Tibial artery (tissue), 1 donor: ENCODE measurements around the gene NUP155.

DNA sequence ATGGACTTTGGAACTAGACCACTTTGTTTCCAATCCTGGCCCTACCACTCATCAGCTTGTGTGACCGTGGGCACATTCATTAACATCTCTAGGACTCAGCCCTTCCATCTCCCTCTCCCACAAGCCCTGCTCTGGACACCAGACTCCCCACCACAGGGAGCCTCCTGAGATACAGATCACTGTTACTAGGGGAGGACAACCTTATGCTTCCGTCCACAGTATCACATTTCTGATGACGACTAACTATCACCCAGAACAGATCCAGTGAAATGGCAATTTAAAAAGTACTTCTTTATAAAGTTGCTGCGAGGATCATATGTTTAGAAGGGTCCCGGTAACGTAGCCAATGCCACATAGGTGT is 132.5 kb upstream of the NIPBL start:
- PRO-cap = no peak

GRCh38 chr5:36955271-36955870 is 78.8 kb downstream of the NIPBL start:
- PRO-cap = no peak

GRCh38 chr5:37208812-37209177 is 40.4 kb downstream of the CPLANE1 start:
- PRO-cap = no peak

DNA sequence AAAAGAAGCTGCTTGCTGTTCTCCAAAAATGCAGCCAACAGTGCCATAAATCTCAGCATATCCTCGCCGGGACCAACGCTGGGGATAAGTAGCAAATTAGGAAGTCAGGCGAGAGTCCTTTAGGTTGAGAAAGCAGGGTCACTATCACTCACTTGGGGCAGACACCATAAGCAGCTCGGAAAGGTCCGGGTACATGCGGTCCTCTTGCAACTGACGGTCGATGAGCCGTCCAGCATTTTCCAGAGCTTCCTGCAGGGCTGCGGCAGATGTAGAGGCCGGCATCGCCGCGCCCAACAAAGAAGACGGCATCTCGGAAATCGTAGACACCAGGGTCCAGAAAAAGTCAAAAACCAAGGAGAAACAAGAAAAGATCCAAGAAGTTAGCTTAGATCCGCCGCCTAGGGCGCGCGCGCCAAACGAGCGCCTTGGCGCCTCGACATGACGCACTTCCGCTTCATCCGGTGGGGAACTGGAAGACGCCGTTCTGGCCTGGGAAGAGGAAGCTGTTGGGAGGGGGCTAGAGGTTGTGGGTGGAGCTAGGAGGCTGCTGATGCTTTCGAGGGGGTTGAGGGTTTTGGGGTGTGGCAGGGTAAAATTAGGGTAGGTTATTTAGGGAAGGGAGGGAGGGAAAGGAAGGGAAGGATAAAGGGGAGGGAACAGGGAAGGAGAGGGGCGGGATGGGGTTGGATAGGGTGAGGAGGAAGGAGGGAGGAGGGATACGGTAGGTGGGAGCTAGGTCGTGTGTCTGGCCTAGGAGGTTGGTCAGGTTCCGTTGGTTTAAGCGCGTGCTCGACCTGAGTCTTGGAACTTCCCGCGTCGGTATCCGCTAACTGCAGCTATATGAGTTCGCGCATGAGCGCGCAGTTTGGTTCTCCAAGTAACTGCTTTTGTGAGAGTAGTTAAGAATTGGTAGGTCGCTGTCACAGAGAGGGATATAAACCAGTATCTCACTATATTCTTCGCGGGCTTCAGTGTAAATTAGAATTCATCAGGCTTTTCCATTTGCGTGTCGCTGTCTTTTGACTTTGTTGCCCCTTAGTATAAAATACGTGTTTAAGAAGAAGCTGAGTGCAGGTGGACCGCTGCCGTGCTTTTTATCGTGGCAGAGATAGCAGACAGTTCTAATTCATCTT is at the start of gene NUP155:
NUP155 (minus strand) TSS at position 438 of the 1,133 bp plus-strand sequence.
- PRO-cap = bidirectional peak, plus-strand start at position 520 of the sequence, minus-strand start at position 427 of the sequence; unidirectional peak, plus-strand start at position 806 of the sequence

DNA sequence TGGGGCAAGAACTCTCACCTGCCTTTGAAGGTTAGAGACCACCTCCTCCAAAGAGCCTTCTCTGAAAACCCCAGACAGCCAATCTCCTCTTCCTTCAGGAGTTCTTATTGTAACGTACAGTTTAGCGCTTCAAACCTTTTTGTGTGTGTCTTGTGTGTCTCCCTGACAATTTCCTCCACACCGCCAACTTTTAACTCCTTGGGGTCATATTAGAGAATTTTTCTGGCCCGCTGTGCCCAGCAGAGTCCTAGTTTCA is 90.1 kb upstream of the EGFLAM start:
- PRO-cap = no peak

DNA sequence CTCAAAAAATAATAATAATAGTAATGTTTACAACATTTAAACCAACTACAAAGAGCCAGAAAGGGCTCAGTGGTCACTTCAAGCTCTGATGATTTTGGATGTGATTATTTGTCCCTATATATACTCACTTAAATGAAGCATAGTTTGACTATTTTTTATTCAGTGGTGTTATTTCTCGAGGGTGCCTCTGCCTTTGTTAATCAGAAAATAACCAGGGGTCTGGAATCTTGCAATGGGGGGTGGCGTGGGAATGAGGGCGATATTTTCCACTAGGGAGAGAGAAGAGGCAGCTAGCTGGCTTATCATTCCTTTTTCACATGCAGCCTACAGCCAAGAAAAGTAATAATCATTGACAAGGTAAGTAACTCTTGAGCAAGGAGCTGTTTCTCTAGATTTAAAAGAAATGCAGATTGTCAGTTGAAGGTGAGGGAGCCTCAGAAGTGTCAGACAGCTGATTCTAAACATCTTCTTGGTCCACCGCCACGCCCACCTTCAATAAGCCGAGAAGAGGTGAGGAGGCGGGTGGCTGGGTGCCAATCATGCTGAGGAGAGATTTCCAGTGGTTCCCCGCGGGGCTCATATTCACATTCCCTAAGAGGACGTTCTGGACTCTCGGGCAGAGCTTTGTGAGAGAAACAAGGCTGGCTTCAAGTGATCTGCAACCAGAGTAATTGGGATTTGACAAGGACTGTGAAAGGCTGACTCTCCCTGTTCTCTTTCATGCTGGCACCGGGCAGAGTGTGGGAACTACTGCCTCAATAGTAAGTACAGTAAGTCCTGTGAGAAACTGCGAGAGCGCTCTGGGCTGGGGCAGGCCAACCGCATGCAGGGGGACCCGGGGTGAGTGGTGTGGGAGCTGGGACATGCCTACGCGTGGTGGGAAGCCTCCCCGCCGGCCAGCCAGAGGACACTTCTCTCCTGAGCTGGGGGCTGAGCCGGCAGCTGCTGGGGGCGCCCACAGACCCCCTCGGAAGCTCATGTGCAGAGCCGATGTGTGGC is 111.2 kb downstream of the LIFR start:
- PRO-cap = unidirectional peak, plus-strand start at position 605 of the sequence; bidirectional peak, plus-strand start at position 792 of the sequence, minus-strand start at position 740 of the sequence

DNA sequence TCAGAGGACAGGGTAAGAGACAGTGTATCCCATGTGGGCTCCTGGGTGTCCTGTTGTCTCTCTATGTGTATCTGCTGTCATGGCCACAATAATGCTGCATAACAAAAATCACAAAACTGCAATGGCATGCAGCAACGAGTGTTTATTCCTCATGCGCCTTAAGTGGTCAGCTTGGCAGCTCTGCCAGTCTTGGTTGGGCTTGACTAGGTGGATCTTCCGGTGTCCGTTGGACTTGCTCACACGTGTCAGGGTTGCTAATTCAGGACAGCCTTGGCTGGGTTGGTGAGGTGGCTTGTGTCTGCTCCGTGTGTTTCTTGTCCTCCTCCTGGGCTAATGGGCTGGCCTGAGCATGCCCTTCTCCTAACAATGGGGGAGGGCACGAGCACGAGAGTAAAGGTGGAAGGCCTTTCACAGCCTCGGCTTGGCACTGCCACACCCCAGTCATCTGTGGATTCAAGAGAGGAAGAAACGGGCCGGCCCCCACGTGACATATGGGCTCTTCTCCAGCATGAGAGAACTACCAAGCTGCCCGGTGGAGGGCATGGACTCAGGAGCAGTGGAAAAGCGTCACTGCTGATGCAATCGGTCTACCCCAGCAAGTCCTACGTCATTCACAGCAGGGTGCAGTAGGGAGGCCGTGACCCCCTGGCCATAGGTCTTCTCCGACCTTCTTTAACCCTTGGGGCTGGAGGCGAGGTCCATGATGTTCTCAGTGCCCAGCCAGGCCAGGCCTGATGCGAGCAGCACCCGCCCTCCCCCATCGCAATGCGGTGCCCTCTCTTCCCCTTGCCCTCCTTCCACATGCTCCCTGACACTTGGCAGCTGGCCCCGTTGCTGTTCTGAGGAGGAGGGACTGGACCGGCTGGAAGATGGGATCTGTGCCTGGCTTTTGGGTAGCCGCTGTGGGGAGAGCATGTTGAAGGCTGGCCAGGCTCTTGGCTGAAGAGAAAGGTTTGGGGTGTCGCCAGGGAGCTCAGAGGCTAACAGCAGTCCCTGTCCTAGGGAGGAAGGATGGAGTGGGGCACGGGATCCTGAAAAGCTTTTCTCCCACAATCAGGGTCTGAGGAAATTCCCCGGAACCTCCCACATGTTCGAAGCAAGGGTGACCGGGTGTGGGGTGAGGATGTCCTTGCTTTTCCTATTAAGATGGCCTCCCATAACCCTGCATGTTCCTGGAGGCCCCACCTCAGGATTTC is 90.0 kb downstream of the LIFR start:
- PRO-cap = bidirectional peak, plus-strand start at position 679 of the sequence, minus-strand start at position 429 of the sequence

DNA sequence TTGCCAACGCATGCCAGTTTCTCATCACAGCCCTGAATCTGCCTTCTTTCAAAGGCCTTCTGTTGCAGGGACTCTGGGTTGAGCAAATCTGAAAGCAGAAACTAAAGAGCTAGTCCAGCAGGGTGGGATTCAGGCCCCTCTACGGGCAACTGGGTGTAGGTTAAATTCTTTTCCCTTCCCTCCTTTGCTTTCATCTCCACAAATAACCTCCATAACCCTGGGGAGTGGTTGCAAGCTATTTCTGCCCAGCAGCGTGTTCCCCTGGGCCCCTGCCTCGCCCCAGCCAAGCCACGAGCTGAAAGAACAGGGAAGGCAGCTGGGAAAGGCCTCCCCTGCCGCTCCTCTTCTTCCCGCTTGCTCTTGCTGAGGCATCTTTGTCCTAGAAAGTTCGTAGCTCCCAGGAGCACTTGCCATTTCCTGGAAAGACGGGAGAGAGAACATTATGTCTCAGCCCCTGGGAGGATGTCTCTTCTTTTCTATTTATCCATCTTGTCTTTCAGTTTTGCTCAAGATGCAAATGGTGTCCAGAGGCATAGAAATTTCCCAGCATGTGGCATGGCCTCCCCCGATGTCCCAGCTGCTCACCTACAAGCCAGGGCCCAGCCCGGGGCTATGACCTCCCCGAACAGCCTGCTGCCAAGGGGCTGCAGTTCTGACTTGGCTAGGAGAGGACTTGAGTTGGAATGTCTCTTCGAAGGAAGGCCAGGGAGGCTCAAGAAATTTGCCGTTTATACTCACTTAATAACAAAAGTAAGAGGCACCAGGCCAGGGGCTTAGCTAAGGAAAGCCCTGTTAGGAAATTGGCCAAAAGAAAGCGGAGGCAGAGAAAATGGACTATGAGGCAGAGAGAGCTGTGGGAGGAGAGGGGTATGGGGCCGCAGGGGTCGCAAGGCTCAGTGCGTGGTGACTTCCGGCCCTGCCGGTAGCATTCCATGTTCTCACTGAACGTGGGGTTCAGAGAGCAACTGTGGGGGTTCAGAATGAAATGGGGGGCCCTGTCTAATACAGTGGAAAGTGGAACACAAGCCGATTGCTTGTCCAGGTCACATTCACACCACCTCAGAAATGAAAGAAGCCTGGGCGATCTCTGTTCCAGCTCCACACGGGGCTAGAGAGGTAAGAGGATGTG is 87.3 kb downstream of the LIFR start:
- PRO-cap = unidirectional peak, plus-strand start at position 299 of the sequence; bidirectional peak, plus-strand start at position 410 of the sequence, minus-strand start at position 349 of the sequence

DNA sequence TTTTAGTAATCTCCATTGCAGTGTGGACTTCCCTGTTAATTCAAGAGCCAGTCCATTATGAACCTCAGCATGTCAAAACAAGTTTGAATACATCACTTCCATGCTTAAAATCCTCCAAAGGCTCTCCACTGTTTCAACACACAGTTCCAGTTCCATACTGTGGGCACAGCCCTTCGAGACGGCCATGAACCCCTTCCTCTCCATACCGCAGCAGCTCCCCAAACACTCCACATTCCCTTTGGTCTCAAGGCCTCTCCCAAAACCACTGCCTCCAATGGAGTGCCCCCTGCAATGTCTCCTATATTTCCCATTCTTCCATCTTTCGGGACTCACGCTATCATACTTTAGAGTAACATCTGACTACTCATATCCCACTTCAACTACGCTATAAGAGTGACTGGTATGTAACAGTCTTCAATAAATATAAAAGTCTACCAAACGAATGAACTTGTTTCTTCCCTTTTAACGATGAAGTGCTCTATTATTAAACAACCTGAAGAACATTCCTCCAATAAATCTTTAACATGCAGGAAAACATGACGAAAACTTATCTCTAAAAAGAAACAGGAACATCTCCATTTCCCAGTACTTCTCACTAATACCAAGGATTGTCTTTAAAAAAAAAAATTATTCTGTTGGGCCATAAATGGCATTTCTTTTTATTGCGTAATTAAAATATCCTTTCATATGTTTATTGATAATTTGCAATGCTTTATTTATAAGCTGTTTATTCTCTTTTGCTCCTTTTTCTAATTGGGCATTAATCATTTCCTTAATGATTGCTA is 19.2 kb downstream of the LIFR start:
- PRO-cap = no peak

DNA sequence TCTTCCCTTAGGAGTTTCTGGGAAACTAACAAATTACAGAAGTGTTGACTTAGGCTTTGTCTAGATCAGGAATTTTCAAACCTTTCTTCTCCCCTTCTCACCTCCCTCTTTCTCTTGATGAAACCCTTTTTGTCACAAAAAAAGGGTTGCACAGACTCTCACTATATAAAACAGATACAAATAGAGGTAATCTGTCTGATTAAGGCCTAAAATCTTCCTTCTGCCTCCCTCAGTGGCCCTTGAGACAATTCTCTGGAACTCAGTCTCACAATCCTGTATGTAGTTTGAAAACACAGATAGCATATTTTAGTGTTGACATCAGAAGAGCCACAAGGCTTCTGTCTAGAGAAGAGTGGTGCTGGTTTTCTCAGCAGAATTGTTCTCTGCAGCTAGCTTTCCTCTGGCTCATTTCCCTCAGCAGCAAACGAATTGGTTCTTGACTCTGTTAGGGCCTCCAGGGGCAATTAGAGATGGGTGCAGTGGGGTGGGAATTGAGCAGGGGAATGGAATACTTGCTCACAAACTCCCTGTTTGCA is 79.7 kb downstream of the OSMR start:
- PRO-cap = no peak

DNA sequence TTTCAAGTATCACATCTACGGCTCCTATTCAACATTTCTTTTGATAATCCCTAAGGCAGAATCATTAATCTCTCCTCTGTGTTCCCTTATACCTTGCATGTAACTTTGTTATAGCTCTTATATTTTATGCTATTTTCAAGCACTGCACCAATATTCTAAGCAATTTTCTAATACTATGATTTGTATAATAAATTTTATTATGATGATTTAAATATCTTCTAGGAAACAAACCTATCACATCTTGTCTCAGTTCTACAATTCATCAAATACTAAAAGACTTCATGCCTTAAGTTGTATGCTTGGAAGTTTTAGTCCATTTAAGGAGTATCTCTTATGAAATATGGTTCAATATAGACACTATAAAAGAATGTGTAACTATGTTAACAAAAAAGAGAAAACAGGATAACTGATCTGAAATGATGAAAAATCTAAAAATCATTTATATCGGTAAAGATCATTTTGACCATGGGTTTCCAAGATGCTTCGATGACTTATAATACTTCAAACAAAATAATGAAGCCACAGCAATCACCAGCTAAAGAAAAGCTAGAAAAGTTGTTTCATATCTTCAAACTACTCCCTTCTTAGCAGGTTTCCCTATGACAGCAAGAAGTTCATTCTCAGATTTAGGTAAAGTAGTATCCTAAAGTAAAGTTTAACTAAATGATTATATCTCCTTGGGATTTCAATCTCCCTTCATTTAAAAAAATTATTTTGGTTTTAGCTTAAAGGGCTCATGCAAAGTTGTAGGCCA is 110.9 kb downstream of the OSMR start:
- PRO-cap = no peak

DNA sequence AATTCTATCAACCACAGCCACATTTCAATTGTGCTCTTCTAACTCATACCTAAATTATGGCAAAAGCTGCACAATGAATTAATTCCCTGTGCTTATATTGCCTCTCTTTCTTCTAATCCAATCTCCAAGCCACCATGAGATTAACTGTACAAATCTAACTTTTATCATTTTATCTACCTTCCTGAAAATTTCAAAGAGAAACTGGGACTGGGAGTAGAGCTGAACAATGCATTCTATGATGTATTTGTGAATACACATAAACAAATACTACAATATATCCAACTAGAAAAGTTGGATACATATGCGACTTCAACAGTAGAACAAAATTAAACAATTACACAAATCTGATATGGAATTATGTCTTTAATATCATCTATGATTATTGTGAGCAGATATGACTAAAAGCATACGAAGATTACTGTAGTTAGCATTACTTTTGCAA is 42.7 kb downstream of the RICTOR start:
- PRO-cap = no peak

DNA sequence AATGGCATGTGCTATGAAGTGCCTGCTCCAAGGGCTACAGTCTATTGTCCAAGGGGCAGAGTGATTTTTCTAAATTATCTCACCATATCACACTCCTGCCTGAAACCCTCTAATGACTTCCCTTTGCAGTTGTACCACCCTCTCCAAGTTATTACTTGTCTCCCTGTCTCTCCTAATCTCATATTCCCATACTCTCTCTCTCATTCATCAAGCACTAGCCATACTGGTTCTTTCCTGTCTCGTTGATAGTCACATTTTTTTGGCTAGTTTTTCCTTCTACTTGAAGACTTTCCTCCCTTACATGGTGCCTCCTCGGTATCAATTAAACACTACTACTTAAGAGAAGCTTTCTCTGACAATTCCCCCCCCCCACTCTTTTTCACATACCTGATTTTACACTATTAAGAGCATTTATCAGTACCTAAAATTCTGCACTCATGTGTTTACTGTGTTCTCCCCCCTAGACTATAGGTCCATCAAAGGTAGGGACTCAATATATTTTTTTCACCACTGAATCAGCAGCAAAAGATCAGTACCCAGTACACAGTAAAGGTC is 19.1 kb downstream of the RICTOR start:
- PRO-cap = no peak

DNA sequence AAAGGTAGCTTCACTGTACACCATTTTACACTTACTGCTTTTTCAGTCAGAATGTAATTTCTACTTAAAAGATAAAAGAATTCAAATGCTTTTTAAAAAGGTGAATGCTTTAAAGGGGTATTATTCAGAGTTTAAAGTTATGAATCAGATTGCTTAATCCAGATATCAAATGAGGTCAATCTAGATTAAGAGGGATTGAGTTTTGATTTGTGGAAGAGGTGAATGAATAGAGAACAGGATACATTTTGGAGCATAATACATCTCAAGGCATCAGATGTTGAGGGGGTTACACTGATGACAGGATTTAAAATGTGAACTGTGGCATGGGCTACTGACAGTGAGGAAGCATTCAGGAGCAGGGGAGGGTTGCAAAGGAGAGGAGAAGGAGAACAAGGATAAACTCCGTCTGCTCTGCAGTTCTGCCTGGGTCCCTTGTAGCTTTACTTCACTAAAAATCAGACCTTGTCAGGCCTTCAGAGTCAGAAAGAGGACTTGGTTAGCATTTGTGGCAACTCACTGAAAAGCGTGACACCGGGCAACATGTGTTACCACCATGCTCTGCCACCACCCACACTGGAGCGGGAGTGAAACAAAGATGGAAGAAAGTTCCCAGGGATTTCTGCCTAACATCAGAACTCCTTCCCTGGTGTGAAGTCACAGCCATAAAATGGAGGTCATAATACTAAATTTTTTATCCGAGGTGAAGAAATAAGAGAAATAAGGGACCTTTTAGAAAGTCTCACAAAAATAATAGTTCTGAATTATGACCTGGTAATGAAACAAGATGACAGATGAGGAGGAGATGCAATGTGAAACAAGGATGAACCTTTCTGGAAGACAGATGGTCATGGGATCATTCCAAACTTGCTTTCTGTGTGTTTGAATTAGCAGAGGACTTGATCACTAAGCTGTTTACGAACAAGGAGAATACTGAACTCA is 19.3 kb downstream of the FYB1 start:
- PRO-cap = no peak

DNA sequence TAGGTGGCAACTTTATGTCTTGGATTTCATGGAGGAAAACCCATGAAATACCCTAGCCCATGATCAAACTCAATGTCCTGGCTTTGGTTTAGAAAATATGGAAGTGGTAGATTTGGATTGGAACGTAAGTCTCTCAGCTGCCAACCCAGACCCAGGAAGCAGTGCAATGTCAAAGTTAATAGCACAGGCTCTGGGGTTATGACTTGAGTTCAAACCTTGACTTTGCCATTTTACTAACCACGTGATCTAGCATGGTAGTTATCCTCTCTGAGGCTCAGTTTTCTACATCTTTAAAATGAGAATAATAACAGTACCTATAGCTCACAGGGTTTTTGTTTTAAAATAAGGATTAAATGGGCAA is 13.8 kb downstream of the FYB1 start:
- PRO-cap = no peak

- PRO-cap = no peak
Measured at GRCh38 chr5:39362360-39363067, 1.8 kb downstream of the C9 start.

GRCh38 chr5:39371163-39371631 is 6.9 kb upstream of the C9 start:
- PRO-cap = no peak

DNA sequence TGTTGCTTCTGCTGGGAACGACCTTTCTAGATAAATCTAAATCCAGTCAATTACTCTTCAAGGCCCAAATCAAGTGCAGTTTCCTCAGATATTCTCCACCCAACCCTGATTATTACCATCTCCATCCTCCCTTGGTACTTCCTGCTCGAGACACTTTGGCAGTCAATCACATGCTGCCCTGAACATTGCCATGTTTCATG is 37.2 kb upstream of the DAB2 start:
- PRO-cap = no peak

DNA sequence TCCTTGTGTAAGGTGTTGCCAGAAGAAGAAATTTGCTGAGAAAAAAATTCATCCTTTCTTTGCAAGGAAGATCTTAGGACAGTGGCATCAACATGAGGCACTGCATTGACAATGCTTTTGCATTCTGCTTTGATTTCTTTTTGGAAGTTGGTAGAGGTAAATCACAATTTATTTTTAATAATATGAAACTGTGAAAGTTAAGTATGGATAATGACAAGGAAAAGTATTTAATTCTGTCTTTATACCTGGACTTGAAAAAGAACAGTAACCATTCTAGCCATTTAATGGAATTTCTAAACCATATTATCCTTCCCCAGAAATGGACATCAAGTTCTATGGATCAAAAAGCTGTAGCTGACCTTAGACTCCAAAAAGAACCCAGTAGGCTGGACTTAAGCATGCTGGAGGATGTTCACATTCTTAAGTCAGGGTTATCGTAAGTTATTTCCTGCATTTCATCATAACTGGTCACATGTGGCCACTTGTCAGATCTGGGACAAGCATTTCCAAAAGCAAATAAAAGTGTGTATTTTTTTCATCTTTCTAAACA is 274.7 kb upstream of the PTGER4 start:
- PRO-cap = no peak

GRCh38 chr5:40441490-40442292 is 238.0 kb upstream of the PTGER4 start:
- PRO-cap = no peak